ENCODE measurements around a stretch of chr2.

GRCh38 chr2:233557415-233557910 is 9.1 kb downstream of the USP40 start:
- PRO-cap = no peak
- RAMPAGE, long total RNA = no peak

DNA sequence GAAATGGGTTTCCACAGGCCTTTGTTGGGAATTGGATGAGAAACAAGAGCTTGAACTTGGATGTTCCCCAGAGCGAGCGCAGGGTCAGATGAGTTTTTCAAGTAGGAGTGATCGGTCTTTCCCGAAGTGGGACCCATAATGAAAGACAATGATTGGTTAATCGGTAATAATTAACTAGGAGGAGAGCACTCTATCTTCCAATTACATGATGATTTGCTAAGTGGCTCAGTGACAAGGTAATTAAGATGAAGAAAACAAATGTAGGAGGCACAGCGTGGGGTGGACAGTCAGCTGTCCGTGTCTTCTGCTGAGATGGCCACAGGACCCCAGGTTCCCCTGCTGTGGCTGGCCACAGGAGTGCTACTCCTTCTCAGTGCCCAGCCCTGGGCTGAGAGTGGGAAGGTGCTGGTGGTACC is 13.2 kb upstream of the UGT1A1 start:
- PRO-cap = no peak
- RAMPAGE, long total RNA = no peak

- PRO-cap = no peak
- RAMPAGE, long total RNA = no peak
Observed at GRCh38 chr2:233823192-233823884, 31.0 kb downstream of the HJURP start.

DNA sequence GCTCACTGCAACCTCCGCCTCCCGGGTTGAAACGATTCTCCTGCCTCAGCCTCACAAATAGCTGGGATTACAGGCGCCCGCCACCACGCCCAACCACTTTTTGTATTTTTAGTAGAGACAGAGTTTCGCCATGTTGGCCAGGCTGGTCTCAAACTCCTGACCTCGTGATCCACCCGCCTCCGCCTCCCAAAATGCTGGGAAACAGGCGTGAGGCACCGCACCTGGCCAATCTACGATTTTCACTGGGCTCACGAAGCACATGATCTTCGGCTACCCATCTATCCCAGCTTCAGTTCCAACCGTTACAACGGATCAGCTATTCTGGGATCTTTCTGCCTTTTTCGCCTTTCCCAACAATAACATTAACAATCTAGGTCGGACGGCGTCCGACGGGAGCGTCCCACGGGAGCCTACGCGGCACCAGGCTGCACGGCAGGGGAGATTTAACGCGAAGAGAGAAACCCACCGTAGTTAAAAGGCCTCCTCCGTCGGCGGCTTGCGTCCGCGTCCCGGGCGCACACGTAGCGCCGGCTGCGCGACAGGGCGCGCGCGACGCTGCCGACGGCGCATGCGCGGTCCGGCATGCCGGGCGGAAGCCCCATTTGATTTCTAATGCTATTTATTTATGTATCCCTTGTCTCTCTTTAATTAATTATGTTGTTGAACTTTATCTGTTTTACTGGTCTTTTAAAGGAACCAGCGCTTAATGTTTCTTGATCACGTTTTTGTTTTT is 13.7 kb upstream of the HJURP start:
- PRO-cap = unidirectional peak, minus-strand start at position 521 of the sequence
- RAMPAGE, long total RNA = start-site peak on the minus strand centred at position 510 of the sequence, 47 bp wide, 25 and 29 reads in 2 replicates

GRCh38 chr2:234211827-234212152 is 161.3 kb downstream of the SPP2 start:
- PRO-cap = no peak
- RAMPAGE, long total RNA = no peak

DNA sequence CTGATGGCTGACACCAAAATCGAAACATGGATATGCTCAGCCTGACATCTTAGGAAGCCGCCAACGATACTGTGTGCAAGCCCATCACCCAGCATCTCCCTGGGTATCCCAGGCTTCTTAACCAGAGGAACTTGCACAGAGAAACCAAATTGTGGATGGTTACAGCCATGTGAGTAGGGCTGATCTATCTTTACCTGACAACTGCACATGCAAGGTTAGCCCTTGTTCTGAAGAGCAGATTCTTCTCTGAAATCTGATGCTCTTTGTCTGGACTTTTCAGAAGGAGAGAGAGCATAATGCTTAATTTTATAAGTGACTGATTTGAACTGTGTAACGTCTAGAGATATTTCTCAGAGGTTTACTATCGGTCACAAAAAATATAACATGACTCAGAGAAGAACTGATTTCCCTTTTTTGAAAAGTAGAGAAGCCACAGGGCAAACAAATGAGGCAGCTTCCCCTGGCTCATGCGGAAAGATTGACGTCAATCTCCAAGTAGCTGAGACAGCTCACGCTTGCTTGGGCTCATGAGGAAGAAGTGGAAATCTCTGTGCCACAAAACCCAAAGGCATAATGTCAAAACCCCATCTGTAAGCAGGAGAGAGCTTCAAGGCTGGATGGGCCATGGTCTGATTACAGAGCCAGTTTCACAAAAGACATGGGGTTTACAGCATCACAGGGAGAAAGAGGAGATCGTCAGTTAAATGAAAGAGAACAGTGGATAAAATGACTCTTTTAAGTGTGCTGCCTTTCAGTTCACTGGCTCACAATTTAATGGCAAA is 188.2 kb downstream of the ARL4C start:
- PRO-cap = no peak
- RAMPAGE, long total RNA = no peak

- PRO-cap = no peak
- RAMPAGE, long total RNA = no peak
Observed at GRCh38 chr2:234348034-234348541, 148.8 kb downstream of the ARL4C start.

DNA sequence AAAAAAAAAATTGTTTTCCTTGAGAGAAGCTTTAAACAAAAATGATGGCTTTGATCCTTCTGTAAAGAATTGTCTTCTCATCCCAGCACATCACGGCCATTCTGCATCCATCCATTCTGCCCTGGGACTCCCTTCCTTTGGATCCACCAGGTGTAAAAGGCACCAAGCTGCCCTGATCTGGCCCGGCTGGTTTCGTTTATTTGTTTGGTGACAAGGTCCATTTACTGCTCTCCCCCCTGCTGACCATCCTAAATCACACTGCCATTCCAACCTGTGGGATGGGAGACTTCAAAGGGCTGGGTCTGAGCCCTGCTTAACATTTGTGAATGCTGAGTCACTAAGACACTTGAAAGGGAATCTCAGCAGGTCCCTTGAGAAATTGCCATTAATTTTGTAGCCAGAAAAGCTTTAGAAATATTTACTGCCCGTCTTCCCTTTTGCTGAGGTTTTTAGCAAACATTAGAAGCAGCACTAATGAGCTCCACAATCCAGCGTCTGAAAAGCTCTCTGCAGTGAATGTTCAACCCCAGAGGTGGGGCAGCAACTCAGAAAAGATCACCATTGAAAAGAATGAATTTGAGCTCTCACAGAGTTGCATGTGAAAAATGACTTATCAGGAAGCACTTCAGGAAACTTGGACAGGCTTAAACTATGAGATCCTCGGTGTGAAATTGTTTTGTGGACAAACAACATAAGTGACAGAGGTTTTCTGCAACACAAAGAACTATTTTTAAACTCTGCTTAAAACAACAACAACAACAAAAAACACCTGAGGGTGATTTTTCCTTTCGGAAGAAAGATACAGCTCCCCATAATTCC is 133.8 kb downstream of the ARL4C start:
- PRO-cap = no peak
- RAMPAGE, long total RNA = no peak

DNA sequence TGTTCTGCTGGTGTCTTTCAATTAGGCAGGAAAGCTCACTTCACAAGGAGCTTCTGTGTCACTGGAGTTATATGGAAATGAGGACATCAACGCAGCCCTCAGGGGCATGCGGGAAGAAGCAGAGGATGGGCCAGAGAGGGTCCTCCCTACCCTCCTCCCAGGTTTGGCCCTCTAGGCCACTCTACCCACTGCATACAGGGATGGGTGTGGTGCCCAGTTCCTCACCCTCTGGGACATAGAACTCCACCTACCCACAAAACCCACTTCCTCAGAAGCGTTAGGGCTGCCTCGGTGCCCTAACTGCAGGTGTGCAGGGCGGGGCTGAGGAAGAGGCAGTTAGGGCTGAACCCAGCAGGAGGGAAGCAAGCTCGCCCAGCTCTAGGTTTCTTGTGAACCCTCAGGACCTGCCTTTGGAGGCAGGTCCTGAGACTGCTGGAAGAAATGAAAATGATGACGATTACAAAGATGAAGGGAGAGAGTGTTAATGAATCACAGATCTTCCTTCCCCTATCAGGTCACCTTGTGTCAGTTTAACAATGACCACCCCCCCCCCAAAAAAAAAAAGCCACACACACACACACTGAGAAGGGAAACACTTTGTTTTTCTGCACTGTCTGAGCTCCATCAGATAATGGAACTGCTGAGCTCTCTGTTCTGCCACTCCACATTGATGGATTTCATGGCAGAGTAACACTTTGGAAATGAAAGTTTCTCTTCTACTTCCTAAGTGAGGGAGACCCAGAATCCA is 70.9 kb downstream of the ARL4C start:
- PRO-cap = no peak
- RAMPAGE, long total RNA = no peak

- PRO-cap = no peak
- RAMPAGE, long total RNA = no peak
Observed at GRCh38 chr2:234444162-234444579, 52.7 kb downstream of the ARL4C start.

DNA sequence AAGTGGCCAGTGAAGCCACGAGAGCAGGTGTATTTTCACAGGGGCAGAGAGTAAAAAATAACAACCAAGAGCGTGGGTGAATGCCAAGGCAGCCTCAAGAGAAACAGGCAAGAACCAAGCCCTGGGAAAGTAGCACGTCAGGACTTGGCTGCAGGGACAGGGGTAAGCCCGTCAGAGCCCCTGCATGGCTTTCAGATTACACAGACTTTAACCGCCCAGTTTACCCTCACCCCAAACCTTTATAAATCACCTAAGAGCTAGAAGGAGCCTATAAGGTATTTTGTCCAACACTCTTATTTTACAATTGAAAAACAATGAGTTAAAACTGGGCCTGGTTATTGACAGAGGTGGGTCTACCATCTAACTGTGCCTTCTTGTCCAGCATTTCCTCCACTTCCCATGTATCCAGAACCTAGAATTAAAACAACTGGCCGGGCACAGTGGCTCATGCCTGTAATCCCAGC is 43.6 kb downstream of the ARL4C start:
- PRO-cap = no peak
- RAMPAGE, long total RNA = no peak

DNA sequence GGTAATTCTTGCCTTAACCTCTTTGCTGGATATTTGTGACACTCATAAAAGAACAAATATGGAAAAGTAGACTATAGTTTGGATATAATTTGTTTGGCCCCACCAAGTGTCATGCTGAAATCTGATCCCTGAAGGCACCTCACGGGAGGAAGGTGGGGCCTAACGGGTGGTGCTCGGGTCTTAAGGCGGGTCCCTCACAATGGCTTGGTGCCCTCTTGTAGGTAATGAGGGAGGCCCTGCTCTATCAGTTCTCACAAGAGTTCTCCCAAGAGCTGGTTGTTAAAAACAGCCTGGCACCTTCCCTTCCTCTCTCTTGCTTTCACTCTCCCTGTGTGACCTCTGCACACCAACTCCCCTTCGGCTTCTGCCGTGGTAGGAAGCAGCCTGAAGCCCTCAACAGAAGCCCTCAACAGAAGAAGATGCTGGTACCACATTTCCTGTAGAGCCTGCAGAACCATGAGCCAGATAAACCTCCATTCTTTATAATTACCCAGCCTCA is 37.3 kb downstream of the ARL4C start:
- PRO-cap = no peak
- RAMPAGE, long total RNA = no peak

DNA sequence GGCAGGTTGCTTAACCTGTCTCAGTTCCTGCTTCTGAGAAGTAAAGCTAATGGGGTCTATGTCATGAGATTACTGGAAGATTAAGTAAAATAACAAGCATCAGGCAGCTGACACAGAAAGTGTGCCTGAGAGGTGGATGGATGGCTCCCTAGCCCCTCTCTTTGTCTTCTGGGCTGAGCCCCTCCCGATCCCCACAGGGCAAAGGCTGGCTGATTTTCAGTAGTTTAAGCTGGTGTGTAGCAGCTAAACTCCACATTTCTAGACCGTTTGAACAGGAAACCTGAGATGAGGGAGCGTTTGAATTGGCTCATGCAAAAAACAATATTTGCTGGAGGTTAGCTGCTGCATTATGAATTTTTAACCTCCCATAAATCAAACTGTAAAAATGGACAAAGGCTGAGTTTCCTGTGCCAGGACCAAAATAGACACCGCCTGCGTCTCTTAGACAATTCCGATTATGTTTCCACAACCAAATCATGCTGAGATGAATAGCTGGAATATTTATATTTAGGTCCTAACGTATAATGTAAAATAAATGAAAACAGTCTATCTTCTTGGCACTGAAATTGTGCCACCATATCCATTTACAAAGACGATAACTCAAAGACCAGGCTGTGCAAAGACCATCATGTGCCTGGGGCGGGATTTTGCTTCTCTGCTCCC is 194.0 kb upstream of the ARL4C start:
- PRO-cap = no peak
- RAMPAGE, long total RNA = no peak

- PRO-cap = no peak
- RAMPAGE, long total RNA = no peak
Observed at GRCh38 chr2:234843404-234843896, 108.4 kb upstream of the SH3BP4 start.

DNA sequence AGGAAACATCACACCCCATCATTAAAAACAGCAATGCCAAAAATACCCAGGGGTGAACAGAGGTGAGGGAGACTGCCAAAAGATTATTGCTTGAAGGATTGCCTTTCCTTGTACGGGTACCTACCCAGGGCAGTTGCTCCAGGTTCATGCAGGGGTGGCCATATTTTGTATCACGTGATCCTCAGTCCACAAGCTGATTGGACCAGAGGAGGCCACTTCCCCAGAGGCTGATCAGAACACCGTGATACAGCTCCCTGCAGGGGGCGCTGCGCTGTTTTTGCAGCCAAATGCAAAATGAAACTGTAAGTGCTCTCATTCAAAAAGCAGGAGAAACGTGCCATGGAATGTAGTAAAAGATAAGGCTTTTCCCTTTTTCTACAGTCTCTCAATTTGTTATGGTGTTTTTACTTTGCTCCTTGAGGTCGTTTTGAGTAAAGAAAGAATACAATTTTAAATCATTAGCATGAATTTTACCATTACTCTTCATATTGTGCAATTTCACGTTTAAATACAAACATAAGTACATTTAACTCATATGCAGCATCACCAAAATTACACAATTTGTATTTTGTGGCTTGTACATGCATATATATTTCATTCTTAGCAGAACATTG is 70.1 kb upstream of the SH3BP4 start:
- PRO-cap = no peak
- RAMPAGE, long total RNA = no peak

DNA sequence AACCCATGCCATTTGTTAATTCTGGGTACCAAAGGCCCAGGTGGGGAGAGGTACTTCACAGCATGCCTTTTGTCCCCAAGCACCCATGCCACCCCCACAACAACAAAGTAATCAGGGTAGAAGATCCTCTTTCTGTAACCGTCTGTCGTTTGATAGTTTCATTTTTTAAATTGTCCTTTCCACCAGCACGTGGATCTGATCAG is 2.3 kb downstream of the SH3BP4 start:
- PRO-cap = no peak
- RAMPAGE, long total RNA = no peak

GRCh38 chr2:234956341-234956576 is 4.4 kb downstream of the SH3BP4 start:
- PRO-cap = no peak
- RAMPAGE, long total RNA = no peak

- PRO-cap = no peak
- RAMPAGE, long total RNA = no peak
Observed at GRCh38 chr2:234974662-234975441, 23.0 kb downstream of the SH3BP4 start.

GRCh38 chr2:234977681-234977947 is 25.8 kb downstream of the SH3BP4 start:
- PRO-cap = no peak
- RAMPAGE, long total RNA = no peak

DNA sequence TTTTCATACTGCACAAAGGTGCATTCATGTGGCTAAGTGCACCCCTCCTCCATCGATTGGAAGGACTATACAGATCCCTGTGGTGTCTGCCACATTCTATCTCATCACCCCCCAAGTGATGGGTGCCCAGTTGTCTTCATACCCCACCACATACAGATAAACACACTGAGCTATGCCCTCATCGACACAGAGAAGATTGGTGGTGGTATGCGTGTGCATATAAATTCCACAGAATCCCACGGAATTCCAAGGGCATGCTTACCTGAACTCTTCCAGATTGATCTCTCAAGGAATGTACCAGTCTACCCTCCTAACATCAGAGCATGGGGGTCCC is 107.5 kb upstream of the AGAP1 start:
- PRO-cap = no peak
- RAMPAGE, long total RNA = no peak

Measured in urinary bladder (tissue), 3 donors.